Thoracic aorta (tissue), 1 donor: ENCODE results near the gene CCDC83.

- RAMPAGE, long total RNA: no peak
Observed at GRCh38 chr11:81874562-81874985, 859.1 kb downstream of the FAM181B start.

- RAMPAGE, long total RNA: no peak
Observed at GRCh38 chr11:82403689-82404081, 330.0 kb downstream of the FAM181B start.

DNA sequence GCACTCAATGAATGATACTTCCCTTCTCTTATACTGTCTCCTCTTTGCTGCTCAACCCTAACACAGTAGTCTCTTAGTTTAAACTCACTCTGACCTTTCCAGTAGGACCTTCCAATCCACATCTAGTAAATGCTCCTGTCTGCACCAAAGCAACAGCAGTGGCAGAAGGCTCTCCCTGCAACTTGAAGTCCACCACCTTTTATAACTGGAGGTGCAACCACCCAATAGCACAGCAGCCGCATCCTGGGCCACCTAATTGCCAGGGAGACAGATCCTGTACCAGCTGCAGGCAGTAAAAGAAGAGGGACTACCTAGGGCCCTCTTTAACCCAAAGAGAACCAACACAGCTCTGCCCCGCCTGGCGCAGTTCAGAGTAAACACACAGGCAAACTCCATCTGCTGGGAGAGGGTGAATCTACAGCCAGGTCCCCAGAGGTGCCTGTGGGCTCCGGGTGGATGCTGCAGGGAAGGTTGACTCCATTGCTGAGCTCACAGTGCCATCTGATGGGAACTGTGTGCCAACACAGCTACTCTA is 38.2 kb downstream of the FAM181B start:
- RAMPAGE, long total RNA: no peak

GRCh38 chr11:82889177-82889713 is 11.0 kb downstream of the PRCP start:
- RAMPAGE, long total RNA: no peak

DNA sequence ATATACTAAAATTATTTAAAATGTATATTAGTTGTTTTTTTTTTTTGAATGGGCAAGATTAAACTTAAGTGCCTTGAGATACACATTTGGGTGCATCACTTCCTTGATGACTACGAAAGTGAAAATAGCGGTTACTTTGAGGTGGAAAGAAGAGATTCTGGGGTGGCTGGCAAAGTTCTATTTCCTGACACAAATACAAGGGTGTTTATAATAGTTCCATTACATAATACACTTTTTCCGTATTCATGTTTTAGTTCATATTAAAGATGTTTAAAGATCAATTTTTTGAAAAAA is 58.4 kb downstream of the DDIAS start:
- RAMPAGE, long total RNA: no peak

DNA sequence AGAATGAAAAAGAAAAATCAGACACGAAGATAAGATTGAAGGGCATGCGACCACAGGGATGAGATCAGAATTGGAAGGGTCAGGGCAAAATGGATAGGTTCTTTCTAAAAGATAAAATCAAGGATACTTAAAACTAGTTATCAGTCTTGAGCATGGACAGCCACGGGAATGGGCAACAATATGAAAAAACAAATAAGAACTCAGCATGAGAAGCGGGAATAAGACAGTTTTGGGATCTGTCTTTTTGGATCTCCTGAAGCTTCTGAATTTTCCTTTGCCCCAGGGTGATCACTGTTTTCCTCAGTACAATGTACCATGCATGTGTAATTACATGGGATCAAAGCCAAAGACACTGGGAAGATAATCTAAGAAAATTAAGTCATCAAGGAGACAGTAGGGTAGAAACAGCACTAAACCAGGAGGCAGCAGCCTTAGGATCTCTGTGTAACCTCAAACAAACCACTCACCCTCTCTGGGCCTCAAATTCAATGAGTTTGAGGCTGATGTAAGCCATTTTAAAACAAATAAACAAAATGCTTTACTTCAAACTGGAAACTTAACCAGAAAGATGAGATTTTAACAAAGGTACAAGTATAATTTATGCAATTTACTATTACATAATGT is 77.2 kb downstream of the RAB30 start:
- RAMPAGE, long total RNA: no peak

DNA sequence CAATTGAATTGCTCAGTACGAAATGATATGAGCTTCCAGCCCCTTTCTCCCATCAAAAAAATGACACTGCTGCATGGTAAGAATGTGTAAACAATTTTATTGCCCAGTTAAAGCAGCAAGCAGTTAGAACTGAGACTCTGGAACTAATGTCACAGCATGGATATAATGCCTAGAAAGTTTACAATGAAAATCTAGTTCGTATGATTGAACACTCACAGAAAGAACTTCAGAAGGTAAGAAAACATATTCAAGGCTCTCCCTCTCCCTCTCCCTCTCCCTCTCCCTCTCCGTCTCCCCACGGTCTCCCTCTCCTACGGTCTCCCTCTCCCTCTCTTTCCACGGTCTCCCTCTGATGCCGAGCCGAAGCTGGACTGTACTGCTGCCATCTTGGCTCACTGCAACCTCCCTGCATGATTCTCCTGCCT is 24.6 kb upstream of the PCF11 start:
- RAMPAGE, long total RNA: no peak

GRCh38 chr11:83156885-83157041 is 168 bp upstream of the PCF11 start:
- RAMPAGE, long total RNA: no peak

DNA sequence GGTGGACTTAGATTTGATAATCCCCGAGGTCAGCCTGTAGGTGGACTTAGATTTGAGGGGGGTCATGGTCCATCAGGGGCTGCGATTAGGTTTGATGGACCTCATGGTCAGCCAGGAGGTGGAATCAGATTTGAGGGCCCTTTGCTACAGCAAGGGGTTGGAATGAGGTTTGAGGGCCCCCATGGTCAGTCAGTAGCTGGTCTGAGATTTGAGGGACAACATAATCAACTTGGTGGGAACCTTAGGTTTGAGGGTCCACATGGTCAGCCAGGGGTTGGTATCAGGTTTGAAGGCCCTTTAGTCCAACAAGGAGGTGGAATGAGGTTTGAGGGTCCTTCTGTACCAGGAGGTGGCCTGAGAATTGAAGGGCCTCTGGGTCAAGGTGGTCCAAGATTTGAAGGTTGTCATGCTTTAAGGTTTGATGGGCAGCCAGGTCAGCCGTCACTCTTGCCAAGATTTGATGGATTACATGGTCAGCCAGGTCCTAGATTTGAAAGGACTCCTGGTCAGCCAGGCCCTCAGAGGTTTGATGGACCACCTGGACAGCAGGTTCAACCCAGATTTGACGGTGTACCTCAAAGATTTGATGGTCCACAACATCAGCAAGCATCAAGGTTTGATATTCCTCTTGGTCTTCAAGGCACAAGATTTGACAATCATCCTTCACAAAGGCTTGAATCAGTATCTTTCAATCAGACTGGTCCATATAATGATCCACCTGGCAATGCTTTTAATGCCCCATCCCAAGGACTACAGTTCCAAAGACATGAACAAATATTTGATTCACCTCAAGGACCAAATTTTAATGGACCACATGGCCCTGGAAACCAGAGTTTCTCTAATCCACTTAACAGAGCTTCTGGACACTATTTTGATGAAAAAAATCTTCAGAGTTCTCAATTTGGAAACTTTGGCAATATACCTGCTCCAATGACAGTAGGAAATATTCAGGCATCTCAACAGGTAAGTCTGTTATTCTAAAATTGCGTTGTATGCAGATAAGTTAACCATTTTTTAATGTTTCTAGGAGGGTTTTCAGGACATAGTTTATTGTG is 12.4 kb downstream of the PCF11 start:
- RAMPAGE, long total RNA: no peak

GRCh38 chr11:83284865-83285150 is 1.4 kb downstream of the CCDC90B start:
- RAMPAGE, long total RNA: no peak

DNA sequence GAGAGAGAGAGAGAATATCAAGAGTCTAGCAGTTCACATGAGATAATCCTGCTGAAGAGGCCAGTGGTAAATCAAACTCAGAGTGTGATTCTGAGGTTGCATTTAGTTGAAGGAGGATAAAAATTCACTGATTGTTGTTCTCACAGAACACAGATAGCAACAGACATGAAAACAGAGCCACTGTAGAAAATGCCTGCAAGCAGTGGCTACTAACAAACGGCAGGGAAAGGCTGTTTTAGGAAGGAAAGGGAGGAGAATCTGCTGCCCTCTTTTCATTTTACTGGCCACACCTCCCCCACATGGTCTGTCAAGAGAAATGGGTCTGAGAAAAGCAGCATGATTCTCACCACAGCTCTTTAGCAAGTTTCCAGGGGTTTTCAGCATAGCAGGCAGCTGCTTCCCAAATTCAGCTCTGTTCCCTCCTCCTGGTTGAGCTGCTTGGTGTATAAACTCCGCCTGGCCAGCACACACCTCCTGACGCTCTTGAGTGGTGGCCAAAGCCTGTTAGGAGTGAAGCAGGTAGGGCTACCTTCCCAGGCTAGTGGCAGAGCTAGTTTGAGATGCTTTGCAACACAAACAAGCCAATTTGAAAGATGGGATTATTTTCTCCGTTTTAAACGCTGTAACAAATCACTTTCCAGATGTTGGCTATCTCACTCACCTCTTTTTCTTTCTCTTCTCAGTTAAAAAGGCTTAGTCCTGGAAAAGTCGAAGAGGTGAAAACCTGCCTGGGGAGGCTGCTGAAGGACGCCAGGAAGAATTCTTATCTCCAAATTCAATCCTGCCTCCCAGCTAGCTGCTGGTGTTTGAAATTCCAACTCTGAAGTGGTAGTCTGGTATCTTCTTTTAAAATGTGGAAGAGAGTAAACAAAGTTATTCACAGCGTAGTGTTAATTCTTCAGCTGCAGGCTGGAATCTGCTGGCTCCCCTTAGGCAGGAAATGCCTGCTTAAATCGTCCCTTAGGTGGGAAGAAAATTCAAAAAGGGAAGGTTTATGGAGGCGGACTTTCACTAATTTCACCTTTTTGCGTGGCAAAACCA is 438.7 kb upstream of the CCDC90B start:
- RAMPAGE, long total RNA: no peak

DNA sequence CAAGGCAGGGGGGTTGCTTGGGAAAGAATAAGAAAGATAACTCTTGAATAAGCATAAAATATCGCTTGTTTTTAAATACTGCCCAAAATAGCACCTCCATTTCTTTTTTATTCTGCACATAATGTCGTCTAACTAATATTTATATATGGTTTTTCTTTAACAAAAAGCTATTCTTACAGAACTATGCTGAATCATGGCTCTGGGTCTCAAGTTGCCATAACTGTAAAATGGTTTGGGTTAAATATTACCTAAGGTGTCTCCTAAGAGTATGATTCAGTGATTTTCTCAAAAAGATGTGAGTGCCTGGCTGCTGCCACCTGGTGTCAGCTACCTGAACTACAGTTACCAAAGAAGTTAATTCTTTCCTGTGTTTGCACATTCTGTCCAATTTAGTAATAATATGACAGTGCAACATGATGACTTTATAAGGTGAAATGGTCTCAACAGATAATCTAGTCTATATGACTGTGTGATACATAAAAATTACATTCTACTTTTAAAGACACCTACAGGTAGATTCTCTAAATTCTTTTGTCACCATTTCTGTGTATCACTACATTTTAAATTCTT is 1062.6 kb downstream of the DLG2 start:
- RAMPAGE, long total RNA: no peak

DNA sequence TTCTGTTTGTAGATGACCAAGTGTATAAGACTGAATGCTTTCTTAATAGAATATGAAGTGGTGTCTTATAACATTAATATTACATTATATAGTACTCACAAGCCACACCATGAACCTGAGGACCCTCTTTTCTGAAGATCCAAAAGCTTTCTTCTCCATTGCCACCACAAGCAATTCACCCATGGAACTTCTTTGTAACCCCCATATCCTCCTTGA is 973.2 kb downstream of the DLG2 start:
- RAMPAGE, long total RNA: no peak

DNA sequence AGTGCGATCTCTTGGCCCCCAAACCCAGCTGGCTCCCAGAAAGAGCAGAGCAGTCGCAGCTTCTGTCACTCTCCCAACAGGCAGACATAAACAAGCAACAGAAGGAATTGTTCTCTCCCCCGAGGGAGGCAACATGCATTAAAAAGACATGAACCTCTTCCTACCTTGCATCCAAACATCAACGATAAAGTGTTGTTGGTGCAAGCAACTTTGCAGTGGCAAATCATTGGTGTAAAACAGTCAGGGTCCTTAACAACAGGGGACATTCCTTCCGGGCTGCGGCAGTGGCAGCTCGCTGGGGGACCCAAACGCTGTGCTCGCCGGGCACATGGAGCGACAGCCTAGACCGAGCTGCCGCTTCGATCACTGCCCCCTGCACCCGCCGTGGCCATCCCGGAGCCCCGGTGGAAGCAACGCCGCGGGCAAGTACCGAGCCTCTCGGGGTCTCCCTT is 907.0 kb downstream of the DLG2 start:
- RAMPAGE, long total RNA: no peak

DNA sequence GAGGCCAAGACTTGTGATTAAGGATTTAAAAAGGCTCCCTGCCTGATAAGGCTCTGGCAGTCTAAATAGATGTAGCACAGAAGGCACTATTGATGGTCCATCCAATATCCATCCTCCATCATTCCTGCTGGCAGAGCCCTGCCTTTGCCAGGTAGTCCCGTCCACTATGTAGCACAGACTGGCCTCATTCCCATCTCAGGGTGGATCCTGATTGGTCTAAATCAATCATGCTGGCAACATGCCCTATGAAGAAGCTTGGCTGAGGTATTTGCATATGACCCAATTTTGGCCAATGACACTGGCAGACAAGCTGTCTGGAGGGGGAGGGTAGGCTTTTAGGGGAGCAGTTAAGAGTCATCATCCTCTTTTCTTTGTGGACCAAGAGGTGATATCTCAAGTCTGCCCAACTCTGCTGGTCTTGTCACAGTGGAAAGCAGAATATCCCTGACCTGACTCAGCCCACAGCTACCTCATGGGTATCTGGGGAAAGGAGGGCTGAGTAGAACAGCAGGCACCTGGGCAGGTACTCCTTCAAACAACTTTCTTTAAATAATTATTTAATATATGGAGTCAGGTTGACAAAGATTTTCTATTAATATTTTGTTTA is 5.1 kb downstream of the CCDC89 start:
- RAMPAGE, long total RNA: no peak

DNA sequence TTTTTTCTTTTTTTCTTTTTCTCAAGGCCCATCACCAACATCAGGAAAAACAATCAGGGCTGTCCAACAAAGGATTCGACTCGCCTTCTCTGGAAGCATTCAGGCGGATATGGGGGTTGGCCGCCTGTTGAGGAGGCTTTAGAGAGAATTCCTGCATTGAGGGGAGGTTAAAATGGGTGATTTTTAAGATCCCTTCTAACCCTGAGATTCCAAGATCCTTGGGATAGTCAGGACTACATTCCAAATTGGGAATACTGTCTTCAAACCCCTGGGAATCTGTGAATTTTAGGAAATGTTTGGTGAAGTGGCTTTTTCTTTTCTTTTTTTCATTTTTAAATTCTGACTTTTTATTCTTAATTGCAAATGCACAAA is 33.5 kb upstream of the CCDC89 start:
- RAMPAGE, long total RNA: no peak

DNA sequence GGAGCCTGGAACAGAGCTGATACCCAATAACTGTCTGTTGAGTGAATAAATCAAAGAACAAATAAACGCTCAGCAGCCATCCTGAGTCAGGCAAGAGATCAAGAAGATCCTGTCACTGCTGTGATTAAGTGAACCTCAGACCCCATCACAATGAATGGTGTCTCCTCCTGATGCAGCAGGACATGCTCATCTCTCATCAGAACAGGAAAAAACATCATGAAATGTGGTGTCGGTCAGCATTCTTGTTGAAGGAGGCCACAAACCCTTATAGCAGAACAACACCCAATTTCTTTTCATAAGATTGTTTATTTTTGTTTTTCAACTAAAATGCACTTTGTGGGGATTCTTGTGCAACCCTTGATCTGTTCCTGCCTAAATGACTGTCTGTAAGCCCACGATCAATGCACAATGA is 60.3 kb downstream of the SYTL2 start:
- RAMPAGE, long total RNA: no peak

- RAMPAGE, long total RNA: no peak
Observed at GRCh38 chr11:85752749-85753812, 57.9 kb downstream of the SYTL2 start.

- RAMPAGE, long total RNA: no peak
Observed at GRCh38 chr11:85854356-85855492, at the start of gene CCDC83. Gene CCDC83 (plus strand): TSS chr11:85855383.

- RAMPAGE, long total RNA: no peak
Observed at GRCh38 chr11:85934611-85934985, 79.4 kb downstream of the CCDC83 start.